SJCRH30 (cell line): Measurements from ENCODE around the gene SEPTIN12.

- RAMPAGE, long total RNA: no peak
These were observed 14.2 kb upstream of the DNASE1 start for GRCh38 chr16:3640246-3640715.

- RAMPAGE, long total RNA: no peak
These were observed 8.1 kb upstream of the DNASE1 start for GRCh38 chr16:3646154-3647123.

DNA sequence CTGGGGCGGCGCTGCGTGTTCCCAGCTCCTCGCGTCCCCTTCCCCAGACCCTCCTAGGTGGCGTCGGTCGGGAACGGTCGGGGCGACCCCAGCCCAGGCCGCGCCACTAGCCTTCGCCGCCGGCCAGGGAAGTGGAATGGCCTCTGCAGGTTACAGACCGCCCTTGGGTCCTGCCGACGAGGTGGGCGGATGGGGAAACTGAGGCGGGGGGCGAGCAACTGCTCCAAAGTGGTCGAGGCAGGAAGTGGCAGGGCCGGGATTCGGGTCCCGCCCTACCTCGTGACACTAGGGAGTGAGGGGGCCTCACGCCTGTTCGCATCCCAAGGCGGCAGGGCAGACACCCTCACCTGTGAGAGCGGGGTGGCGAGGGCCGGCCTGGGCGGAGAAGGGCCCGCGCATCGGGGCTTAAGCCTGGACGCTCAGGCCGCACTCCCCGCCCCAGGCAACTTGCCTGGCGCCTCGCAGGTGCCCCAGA is 632 bp upstream of the CREBBP start:
- RAMPAGE, long total RNA: no peak

GRCh38 chr16:4053919-4054681 is 62.1 kb downstream of the ADCY9 start:
- RAMPAGE, long total RNA: no peak

GRCh38 chr16:4136009-4136864 is 20.0 kb upstream of the ADCY9 start:
- RAMPAGE, long total RNA: no peak

DNA sequence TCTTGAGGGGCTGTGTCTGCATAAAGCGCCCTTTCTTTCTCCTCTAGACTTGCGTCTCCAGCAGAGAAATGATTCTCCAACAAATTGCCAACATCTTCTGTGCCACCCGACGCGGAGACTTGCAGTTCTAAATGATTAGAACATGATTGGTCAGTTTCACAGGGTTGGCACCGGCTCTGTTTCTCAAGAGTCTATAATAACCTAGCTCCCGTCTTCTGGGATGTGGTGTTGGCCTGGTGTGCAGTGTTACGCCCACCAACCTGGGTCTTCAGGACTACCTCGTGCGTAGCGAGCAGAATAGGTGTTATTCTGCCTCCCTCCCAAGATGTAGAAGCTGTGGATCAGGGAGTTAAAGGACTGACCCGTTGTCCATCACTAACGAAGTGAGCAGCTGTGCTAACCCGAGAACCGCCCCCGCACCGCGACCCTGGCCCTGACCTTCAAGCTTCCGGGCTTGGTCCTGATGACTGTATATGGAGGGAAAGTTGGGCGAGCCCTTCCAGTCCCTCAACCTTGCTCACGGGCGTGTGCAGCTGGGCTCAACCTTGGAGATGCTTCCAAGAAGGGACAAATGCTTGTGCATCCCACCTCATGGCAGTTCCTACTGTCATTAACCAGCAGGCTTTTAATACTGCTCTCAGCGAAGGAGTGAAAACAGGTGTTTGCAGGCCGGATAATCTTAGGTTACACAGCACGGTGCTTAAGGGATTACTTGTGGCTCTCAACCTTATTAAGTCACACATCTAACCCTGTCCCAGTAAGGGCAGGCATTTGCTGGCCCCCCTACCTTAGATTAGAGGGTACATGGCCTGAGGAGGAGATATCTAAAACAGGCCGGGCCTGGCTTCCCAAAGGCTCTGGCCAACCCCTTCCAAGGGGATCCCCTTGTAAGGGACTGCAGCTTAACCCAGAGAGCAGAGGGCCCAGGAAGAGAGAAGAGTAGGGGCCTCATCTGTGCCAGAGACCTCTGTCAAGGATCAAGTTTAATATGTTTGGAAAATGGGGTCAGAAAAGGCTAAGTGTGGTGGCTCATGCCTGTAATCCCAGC is 33.6 kb downstream of the SRL start:
- RAMPAGE, long total RNA: no peak

DNA sequence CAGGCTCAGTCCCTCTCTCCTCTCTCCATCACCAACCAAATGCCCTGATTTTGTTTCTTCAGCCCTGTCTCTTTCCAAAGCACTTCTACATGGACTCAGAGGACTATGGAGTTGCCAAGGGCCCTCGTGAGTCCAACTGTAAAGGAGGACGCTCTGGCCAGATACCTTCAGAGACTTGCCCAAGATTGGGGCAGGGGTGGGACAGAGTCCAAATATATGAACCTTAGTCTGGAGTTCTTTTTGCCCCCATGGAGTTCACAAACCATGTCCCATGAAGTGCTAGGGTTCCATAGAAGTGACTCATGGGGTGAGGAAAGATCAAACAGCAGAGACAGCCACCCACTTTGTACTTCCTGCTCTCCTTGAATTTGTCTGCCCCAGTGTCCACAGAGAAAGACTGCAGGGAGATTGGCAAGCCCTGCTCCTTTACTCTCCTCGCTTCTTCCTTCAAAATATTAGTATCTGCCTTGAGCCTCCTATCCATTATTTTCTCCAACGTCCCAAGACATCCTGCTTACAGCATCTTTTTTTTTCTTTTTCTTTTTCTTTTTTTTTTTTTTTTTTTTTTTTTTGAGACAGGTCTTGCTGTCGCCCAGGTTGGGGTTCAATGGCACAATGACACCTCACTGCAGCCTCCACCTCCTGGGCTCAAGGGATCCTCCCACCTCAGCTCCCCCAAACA is 28.9 kb downstream of the SRL start:
- RAMPAGE, long total RNA: no peak

DNA sequence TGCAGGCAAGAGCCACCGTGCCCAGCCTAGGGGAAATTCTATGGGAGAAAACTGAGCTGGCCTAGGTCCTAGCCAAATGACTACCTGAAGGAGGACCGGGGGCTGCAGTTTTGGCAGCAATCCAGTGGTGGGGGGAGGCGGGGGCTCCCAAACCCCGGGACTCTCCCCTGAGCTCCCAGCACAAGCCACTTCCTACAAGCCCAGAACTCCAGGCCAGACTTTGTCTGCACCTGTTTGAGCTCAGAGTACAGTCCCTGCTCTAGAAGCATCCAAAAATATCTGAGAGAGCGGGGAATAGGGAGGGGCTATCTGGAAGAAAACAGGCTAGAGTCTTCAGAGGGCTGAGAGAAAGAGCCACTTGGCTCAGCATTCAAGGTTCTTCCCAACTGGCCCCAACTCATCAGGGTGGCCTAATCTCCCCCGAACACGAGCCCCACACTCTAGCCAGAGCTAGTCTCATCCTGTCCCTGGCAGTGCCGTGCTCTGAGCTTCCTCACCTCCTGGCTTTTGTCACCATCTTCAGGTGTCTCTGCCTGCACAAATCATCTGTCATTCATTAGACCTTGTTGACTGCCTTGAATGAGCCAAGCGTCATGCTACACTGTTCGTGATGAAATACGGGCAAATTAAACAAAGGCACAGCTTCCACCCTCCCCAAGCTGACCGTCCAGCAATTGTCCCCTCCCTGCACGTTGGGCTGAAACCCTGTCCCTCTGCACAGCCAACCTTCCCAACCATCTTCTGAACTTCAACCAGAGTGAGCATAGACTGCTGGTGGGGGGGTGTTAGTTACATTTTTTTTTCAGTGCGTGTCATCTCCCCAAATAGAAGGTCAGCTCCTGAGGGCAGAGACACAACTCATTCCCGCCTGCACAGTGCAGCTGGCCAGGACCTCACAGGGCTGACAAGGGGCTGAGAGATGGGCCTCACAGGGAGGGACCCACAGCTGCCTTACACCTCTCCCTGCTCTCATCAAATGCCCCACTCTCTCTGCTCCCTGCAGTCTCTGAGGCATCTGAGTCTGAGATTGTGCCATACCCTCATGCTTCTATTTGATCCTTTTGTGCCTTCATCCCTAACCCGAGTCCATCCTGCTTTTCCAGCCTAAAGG is 8.7 kb downstream of the SRL start:
- RAMPAGE, long total RNA: no peak

GRCh38 chr16:4262274-4262845 is 10.5 kb downstream of the TFAP4 start:
- RAMPAGE, long total RNA: no peak

DNA sequence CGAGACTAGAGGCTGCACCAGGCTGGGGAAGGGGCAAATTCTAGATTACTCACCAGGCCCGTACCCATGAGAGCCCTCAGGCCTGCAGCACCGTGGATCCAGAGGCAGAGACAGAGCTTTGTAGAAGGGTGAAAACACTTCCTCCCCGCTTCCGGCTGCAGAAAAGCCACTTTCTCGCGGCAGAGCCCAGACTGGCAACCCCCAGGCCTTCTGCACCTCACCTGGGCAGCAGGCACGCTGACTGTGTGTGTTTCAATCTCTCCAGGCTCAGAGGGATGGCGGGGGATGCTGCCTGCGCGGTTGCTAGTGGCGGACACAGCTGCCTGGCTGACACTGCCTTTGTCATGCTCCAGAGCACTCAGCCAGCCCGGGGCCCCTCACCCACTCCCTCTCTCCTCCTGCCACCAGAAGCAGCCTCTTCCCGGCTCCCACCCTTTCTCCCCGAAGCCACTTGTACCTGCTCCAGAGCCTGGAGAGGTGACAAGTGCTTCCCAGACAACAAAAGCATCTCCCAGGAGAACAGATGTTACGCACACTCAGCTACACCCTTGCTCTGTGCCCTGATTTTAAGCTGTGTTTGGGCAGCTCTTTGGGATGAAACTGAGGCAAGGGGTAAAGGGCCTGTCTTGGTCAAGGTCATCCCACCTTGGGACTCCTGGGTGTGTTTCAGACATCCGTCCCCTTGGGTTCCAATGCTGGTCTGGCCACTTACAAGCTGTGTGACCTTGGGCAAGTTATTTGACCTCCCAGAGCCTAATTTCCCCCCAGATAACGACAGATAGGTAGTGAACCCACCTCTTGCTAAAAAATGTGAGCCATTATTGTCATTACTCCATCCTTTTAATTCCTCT is 9.3 kb upstream of the GLIS2 start:
- RAMPAGE, long total RNA: no peak

DNA sequence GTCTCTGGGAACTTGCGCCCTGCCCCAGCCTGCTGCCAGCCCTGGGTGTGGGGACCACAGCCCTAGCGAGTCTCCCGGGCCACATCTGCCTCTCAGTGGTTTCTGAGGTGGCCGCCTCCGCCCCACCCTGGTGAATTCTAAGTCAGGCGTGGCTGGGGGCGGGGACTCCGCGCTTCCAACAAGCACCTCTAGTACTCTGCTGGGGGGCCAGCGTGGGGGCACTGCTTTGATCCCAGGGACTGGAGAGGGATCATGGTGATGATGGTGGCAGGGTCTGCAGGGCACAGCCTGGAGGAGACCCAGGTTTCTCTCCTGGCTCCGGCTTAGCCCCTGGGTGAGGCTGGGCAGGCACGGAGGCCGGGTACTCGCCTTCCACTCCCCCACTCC is 3.6 kb downstream of the GLIS2 start:
- RAMPAGE, long total RNA: no peak

DNA sequence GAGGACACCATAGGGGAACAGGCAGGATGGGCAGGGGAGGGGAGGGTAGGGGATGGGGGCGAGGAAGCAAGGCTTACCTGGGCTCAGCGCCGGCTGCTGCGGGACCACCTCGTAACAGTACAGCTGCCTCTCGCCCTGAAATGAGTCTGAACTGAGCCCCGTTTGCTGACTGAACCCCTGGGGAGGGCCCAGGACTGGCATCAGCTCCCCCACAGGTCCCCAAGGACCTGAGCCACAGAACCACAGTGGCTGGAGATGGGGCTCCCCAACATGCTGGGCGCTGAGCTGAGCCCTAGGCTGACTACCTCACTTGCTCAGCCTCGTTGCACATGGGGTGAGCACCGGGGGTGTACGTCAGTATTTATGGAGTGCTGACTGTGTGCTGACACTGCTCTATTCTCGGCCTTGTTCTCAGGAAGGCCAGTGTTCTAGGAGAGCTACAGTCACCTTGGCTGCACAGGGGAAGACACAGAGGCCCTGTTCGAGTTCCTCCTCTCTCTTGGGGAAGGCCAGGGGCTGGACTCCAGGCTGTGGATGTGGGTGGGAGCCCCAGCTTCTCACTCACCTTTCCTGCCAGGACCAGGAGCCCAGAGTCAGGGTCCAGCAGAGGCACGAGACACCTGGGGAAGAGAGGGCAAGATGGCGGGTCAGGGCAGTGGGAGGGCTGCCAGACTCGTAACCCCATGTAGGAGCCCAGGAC is 6.6 kb upstream of the VASN start:
- RAMPAGE, long total RNA: no peak

DNA sequence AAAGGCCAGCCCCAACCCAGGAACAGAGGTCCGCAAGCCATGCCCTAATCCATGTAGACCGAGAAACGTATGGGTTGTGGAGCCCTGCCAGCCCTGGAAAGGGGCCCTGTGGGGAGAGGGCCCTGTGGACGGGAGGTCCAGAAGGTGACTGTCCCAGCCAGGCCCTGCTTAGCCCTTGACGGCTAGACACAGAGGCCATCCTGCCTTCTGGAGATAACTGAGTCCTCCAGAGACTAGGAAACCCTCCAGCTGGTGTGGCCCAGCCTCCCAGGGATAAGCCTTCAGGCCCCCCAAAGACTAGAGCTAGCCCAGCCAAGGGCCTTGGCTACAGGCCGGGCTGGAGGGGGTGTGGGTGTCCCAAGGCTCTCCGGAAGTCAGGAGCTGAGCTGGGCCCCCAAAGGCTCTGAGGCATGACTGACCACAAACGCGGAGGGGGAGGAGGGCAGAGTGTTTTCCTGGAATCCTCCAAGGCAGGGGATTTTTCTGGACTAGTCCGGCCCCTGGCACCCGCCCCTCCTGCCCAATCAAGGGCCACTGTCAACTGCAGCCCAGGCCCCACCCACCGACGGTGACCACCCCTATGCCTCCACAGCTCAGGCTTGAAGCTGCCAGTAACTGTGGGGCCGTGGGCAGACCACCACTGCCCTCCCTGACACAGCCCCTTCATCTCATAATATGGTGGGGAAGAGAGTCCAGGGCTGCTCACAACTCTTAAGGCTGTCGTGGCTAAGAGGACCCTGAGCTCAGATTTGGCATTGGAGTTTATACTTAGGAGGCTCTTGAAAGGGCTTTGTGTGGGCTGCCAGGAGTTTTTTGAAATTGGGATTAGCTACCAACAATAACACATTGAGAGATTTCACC is 887 bp upstream of the VASN start:
- RAMPAGE, long total RNA: no peak

- RAMPAGE, long total RNA: no peak
These were observed 881 bp downstream of the VASN start for GRCh38 chr16:4372465-4372993.

DNA sequence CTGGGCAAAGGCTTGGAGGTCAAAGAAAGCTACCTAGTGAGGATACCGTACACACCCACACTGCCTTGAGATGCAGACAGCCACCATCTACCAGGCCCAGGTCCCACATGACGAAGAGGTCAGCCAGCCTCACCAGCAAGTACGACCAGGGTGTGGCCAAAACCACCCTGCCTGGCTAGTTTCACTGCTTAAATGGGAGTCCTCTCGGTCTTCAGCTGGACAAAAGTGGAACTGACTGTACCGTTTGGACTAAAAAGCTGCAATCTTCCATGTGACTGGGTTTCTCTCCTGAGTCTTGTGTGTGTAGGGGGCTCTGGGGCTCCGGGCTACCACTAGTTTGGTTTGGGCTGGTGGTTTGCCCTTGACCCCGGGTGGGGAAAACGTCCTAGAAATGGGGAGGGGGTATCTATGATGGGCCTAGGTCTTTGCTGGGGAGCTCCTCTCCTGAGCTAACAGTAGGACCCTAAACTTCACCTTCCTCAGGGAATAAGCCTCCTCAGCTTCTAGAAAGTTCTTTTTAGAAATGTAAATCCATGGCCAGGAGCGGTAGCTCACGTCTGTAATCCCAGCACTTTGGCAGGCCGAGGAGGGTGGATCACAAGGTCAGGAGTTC is 21.7 kb downstream of the VASN start:
- RAMPAGE, long total RNA: no peak

- RAMPAGE, long total RNA: no peak
These were observed 10.6 kb downstream of the CORO7 start for GRCh38 chr16:4405762-4406281.

- RAMPAGE, long total RNA: no peak
These were observed 2.2 kb downstream of the UBALD1 start for GRCh38 chr16:4612369-4613093.

GRCh38 chr16:4673354-4673766 is 20.0 kb upstream of the NUDT16L1 start:
- RAMPAGE, long total RNA: no peak

GRCh38 chr16:4746759-4747528 is 12.6 kb downstream of the DNAAF8 start:
- RAMPAGE, long total RNA: no peak

- RAMPAGE, long total RNA: no peak
These were observed at the start of gene SEPTIN12 for GRCh38 chr16:4788016-4788687. Gene SEPTIN12, minus strand, starts transcription at chr16:4788345.